ENCODE measurements around the gene PLK2.

DNA sequence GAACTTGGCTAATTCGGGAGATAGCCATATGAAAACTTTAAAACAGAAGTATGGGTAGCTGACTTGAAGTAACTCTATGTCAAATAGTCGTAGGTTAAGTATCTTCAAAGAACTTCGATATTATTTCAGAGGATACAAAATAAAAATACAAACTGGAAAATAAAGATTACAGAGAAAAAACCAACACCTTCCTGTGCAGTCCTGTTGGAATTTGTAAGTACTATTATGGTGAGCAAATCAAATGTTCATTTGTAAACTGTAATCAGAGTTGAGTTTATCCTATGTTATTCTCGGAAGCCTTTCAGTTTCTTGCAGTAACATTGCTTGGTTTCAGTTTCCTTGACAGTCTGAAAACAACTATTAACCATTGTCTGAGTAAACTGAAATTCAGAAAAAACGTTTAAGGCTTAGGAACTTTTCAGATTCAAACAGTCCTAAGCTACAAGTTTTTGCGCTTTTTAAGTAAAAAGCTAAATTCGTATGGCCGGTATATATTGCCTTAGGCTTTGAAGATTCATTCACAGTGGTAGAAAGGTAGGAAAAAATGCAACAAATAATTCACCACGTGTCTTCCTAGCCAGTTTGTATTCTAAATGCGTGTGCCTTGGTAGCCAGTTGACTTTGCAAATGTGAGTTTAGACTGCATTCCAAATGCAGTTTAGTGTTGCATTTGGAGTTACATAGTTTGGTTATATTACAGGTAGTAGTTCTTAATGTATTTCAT lies 2.5 kb downstream of the GPBP1 start:
- RRBS = no CpG with 5 or more reads among the region's 10 CpGs

- RRBS = no CpG with 5 or more reads among the region's 1 CpG
Measured at GRCh38 chr5:57184402-57184601, 10.4 kb downstream of the GPBP1 start.

DNA sequence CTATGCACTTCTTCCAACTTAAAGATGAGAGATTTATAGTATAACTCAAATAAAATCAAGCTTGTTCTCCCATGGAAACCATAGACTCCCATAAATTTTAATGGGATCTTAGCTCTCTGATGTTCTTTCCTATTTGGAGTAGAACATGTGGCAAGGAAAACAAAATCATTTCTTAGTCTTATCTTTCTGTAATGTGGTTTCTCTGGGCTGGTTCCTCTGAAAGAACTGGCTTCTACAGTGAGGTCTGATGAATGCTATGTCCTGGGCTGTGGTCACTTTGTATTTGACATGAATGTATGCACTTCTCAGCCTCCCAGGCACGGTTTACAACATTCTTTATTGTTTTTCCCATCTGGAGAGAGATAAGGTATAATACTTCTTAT lies 47.1 kb downstream of the ACTBL2 start:
- RRBS = no CpG with 5 or more reads among the region's 1 CpG

GRCh38 chr5:57435934-57436366 lies 46.7 kb downstream of the ACTBL2 start:
- RRBS = no CpG with 5 or more reads among the region's 3 CpGs

- RRBS = no CpG with 5 or more reads among the region's 6 CpGs
Measured at GRCh38 chr5:57566794-57567388, 84.3 kb upstream of the ACTBL2 start.

GRCh38 chr5:57862376-57863080 lies 379.9 kb upstream of the ACTBL2 start:
- RRBS = no CpG with 5 or more reads among the region's 7 CpGs

DNA sequence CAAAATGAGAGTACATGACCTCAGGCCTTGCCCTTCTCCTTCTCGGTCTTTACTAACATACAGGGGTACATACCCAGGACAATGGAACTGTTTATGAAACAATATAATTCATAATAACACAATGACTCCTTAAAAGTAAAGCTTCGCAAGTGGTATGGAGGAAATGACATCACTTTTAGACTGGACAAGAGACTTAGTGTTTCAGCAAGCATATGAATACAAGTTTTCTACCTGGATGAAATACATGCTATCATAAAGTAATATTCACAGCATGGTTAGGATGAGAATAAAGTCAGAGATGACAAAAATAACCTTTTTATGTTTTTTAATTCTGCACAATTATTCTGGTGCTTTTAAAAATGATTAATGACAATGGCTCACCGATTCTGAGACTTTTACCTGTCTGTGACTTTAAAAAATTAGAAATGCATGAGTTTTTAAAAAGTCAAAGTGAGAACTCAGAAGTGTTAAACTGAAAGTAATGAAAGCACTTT lies 386.5 kb downstream of the PLK2 start:
- RRBS = no CpG with 5 or more reads among the region's 3 CpGs

DNA sequence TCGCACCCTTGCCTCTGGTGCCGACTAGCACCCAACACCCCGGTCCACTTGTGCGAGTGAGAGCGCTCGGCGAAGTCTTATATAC lies at the start of gene PLK2:
PLK2 (minus strand) TSS at position 54 of the 85 bp plus-strand sequence.
- RRBS = under 1% methylated on average over 7 of the region's 7 CpGs

DNA sequence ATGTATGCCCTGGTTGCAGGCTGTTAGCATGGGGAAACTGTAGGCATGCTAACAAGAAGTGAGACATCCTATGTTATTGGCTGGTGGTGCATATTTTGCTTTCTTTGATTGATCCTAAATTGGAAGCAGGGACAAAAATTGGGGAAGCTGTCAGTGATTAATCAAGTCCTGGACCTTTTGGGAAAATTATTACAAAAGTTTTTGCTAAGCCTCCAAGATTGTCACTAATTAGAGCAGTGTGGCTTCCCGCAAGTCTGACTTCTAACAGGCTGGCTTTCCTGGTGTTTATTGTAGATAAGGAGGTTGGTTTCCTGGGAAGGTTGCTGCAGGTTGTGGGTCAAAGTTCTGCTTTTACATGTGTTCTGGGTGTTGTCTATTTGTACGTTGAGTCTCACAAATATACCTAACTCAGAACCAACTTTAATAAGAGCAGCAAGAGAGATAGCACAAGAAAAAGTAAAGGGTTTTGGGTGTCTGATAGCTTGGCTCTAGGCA lies 46.8 kb downstream of the RAB3C start:
- RRBS = no CpG with 5 or more reads among the region's 2 CpGs

GRCh38 chr5:59022081-59022969 lies 439.4 kb downstream of the RAB3C start:
- RRBS = no CpG with 5 or more reads among the region's 11 CpGs

- RRBS = no CpG with 5 or more reads among the region's 2 CpGs
Measured at GRCh38 chr5:59095519-59095976, 512.7 kb downstream of the RAB3C start.

- RRBS = no CpG with 5 or more reads among the region's 5 CpGs
Measured at GRCh38 chr5:59418143-59418942, 475.2 kb downstream of the PDE4D start.

GRCh38 chr5:59543842-59544509 lies 349.6 kb downstream of the PDE4D start:
- RRBS = no CpG with 5 or more reads among the region's 3 CpGs

DNA sequence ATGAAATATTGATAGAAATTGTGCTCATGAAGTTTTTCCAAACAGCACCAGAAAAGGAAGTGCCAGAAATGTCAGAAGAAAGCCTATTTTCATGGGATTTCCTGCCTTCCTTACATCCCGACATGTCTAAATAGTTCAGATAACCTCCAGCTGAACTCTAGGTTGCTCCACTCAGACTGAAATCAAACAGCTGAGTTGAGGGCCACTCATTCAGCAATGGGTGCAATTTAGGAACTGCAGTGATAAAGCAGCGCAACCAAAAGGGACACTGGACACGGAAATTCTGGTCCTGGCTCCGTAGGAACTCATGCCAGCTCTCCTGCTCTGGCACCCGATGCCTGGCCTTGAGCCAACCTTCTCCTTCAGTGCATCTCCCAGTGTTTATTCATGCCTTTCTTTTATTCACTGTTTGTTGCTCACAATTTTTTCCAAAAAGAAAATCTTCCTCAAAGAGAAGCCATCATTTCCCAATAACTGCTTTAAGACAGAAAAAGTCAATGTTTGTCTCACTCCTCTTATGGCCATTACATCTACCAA lies 127.1 kb downstream of the PDE4D start:
- RRBS = no CpG with 5 or more reads among the region's 5 CpGs

DNA sequence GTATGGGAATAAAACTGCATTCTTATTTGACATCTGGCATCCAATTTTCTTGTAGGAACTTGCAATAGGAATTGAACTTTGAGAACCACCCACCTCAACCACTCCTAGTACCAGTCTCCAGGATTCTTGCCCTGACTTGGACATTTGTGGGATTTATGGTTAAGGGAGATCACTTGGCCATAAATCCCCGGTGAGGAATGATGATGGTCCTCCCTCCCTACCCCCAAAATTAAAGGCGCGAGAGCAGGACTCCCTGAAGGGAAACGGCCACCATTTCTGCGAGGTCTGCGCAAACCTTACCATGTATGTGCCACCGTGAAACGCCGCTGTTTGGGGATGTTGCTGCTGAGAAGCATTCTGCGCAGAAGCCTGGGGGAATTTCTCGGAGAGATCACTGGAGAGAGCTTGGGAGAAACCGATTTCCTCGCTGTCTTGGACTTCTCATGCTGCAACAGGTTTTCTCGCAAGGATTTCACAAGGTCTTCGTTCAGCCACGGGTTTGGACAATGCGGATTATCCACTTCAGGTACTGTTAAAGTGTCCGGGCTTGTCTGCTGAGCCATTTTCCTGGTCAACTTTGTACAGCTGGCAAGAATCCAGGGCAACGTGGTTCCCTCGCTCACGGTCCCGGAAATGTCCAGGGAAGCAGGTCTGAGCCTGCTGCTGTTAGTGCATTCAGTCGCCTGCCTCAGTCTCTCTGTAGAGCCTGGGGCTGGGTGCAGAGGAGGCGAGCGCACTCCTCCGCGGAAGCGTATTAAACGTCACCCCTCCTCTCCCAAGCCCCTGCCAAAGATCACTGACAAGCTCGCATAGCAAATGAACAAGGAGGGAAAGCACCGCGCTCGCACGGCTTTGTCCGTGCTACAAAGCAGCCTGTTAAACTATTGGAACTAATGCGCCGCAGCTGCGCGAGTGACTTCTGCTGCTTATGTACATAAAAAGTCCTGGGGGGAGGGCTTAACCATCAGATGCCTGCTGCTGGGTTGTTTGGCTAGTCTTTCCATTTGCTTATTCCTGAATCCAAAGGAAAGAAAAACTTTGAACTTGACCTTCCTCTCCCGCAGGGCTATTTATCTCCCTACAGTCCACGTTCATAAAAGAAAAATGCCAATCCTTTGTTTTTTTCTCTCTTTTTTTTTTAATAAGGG lies 125.2 kb downstream of the PDE4D start:
- RRBS = 1% methylated on average over 5 of the region's 41 CpGs

DNA sequence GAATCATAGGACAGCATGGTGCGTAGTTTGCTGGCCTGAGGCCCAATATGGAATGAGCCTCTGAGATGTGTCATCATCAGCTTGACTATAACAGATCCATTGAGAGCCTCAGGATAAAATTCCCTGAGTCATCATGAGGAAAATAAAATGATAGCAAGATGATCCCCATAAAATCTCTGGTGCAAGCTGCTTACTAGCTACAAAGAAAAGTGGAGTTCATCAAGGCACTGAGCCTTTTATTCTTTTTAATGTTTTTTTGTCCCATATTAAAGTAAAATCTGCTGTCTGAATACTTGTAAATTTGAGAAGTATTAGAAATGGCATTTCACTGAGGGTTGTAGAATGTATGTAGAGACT lies 303.0 kb upstream of the PDE4D start:
- RRBS = no CpG with 5 or more reads among the region's 1 CpG

GRCh38 chr5:60521815-60523035 lies 177.7 kb downstream of the DEPDC1B start:
- RRBS = no CpG with 5 or more reads among the region's 8 CpGs

DNA sequence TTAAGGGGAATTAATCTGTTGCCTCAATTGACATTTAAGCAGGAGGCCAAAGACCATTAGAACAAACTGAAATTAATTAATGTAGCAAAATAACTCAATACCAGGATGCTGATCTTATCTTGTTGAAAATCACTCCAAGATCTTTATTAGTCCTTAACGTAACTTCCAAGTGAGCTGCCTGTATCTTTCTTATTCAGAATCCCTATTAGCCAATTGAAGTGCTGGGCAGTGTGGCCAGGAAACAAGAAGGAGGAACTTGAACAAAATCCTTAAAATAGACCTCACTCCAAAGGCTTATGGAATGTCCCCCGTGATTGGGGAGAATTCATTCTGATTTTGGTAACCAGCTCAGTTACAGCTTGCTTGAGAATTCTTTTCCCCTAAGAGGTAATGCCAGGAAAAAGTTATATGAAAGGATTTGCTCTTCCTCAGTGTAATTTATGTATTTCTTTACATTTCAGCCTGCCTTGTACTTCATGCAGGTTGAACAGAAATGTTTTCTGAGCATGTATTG lies 171.0 kb downstream of the DEPDC1B start:
- RRBS = no CpG with 5 or more reads among the region's 2 CpGs